Hematopoietic multipotent progenitor cell (in vitro differentiated cells): ENCODE results near the gene PPIF.

DNA sequence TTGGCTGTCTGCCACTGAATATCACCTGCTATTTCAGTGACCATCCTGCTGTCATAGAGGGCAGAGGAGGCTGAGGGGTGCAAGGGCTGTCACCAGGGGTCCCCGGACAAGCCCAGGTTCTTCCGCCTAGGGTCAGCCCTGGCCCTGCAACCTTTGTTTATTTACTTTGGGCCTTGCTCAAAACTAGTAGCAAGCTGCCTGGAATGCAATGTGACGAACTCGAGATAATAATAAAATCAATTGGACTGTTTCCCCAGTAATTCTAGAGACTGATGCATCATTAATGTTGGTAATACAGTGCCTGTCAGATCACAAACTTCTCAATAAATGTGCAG lies 28.5 kb downstream of the ZMIZ1 start:
- CAGE, long polyA plus RNA, result no peak

DNA sequence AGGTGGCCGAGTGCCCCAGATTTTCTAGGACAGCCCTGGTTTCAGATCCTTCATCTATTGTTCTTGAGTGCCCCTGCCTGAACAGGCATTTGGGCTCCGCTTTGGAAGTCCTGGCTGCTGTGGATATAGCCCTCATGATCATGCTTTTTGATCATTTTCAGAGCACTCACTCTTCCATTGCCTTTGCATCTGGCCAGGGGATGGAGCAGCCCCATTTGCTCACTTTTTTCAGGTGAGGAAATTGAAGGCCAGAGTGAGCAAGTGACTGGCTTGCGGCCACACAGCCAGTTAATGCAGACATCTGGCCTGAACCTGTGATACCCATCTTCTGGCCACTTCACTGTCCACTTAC lies 38.1 kb downstream of the ZMIZ1 start:
- CAGE, long polyA plus RNA, result no peak

DNA sequence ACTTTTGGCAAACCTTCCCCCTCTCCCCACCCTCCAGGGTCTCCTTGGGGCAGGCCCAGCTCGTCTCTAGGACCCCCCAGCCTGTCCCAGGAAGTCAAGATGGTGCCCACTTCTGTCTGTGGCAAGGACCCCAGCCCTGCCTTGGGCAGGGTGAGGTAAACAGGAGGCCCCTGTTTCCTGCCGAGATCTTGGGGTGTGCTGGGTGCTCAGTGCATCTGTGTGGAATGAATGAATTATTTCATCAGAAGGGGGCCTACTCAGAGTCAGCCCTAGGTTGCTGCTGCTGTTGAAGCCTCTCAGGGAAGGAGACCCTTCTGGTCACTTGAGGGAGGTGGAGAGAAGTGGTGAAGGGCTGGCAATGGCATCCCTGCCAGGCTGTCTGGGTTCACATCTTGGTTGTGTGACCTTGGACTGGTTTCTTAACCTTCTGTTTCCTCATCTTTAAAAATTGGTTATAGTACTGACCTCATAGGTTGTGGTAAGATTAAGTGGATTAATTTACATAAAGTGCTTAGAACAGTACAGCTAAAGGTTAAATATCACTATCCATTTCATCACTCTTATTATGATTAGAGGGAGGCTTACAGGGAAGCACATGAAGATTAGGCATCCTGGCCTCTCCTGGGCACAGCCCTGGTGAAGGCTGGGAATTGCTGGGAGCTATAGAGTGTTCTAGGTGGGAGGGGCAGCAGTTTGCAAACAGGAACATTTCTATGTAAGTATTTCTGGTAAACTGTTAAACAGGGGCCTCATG lies 67.7 kb downstream of the ZMIZ1 start:
- CAGE, long polyA plus RNA, result no peak

- CAGE, long polyA plus RNA, result no peak
Observed at GRCh38 chr10:79196930-79197872, 128.4 kb downstream of the ZMIZ1 start.

DNA sequence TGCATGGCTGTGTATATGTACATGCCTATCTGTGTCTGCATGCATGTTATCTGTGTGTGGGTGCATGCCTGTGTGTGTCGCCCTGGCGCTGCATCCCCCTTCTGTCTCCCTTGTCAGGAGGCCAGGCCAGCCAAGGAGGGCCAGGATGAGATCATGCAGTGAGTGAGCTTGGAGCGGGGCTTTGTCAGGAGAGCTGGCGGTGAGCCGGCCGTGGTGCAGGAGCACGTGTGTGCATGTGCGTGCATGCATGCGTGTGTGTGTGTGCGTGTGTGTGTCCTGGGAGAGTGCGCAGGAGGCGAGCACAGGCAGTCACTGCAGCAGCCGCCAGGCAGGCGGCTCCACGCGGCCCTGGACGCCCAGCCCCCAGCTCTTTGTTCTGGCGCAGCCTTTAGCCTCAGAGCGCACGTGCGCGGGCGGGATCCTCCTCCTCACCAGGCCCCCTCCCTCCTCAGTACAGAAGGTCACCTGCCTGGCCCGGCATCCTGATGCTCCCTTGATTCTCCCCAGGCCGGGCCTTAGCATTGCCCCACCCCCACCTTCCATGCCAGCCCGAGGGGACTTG lies 126.2 kb upstream of the PPIF start:
- CAGE, long polyA plus RNA, result no peak

DNA sequence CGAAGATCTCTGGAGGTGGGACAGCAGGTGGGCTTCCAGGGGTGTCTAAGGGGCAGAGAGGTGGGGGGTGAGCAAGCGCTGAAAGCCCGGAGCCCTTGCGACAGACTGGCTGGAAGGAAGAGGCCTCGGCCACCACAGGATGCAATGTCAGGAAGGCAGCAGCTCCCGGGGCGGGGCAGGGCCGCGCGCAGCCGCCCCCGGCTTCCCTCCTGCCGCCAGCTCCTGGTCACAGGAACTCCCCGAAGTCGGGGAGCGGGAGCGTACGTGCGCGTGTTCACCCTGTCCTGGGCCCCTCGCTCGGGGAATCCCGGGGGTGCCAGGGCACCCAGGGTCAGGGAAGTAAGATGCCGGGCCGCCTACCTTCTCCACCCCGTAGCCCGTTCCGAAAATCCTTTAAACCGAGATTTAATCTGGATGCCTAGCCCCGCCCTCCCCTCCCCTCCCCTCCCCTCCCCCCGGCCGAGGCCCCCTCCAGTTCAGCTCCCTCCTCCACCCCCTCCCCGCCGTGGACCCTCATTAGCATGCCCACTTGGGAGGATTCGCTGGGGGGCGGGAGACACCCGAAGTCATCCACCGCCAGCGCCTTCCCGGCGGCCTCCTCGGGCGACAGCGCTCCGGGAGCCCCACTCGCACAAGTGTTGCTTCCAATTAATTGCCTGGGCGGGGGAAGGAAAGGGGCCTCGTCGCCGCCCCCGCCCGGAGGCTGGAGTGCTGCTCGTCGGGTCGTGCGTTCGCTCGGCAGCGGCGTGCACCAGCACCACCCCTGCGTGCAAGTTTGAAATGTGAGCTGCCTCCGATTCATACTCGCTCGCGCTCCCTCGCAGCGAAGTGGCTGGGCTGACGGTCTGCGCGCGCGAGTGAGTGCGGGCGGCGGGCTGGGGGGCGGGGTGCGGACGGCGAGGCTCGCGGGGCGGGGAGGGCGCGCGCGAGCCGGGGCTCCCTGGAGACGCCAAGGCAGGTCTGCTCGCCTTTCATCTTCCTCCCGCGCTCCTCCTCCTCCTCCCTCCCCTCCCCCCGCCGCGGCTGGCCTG lies 104.8 kb upstream of the PPIF start:
- CAGE, long polyA plus RNA, result no peak

DNA sequence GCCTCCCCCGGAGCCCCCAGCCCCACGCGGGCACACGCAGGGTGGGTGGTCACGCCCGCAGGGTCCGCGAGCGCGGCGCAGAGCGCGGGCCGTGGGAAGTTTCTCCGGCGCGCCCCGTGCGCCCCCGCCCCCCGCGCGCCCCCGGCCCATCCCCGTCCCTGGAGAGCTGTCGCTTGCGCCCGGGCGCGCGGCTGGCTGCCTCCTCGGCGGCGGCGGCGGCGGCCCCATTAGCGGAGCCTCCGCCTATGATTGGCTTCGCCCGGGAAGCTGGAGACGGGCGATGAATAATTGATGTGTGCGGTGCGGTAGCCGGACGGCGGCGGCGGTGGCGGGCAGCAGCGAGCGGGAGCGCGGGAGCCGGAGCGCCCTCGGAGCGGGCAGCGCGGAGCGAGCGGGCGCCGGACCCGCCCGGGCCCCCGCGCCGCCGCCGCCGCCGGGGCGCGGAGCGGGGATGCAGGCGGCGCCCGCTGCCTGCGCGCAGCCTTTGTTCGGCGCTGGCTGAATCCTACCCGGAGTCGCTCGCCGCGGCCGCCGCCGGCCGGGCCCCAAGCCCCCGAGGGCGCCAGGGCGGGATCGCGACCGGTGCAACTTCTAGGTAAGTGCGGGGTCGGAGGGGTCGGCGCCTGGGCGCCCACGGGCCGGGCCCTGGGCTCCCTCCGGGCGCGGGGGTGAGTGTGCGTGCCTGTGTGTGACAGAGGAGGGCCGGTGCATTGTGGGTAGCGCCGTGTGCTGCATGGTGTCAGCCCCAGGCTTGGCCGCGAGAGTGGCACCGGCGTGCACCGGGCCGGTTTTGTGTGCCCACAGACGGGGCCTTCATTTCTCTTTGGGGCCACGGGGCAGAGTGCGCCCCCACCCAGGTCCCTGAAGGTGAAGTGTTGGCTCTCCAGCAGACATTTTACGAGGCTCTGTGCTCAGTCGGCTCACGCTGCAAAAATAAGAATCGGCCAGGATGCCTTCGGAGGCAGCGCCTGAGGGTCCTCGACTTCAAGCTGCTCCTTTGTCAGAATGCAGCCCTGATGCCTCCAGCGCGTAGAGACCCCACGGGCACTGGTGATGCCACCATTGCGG lies 103.8 kb upstream of the PPIF start:
- CAGE, long polyA plus RNA, result no peak

DNA sequence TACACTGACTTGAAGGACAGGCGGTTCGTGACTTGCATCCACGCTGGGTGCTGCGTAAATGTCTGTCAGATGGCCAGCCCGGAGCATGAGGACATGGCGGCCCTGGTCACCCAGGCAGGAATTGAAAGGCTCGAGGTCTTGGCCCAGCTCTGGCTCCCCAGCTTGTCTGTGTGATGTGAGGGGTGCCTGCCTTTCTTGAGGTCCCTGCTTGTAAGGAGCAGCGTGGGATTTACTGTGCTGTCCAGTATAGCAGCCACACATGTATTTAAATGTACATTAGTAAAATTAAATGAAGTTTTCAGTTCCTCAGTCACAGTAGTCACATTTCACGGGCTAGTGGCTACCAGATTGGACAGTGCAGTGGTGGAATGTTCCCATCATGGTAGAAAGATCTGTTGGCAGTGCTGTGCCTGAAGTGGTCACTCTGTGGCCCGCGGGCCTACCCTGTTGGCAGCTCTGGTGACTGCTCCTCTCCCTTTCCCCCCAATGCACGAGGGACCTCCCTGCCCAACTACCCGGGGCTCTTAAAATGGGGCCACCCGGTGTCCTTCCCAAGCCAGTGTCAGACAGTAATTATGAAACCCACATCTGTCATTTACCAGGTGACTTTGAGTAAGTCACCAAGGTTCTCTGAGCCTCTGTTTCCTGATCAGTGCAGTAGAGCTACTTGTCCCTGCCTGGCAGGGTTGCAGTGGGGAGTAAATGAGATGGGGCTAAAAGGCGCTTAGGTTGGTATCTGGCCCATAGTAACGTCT lies 97.8 kb upstream of the PPIF start:
- CAGE, long polyA plus RNA, result no peak

DNA sequence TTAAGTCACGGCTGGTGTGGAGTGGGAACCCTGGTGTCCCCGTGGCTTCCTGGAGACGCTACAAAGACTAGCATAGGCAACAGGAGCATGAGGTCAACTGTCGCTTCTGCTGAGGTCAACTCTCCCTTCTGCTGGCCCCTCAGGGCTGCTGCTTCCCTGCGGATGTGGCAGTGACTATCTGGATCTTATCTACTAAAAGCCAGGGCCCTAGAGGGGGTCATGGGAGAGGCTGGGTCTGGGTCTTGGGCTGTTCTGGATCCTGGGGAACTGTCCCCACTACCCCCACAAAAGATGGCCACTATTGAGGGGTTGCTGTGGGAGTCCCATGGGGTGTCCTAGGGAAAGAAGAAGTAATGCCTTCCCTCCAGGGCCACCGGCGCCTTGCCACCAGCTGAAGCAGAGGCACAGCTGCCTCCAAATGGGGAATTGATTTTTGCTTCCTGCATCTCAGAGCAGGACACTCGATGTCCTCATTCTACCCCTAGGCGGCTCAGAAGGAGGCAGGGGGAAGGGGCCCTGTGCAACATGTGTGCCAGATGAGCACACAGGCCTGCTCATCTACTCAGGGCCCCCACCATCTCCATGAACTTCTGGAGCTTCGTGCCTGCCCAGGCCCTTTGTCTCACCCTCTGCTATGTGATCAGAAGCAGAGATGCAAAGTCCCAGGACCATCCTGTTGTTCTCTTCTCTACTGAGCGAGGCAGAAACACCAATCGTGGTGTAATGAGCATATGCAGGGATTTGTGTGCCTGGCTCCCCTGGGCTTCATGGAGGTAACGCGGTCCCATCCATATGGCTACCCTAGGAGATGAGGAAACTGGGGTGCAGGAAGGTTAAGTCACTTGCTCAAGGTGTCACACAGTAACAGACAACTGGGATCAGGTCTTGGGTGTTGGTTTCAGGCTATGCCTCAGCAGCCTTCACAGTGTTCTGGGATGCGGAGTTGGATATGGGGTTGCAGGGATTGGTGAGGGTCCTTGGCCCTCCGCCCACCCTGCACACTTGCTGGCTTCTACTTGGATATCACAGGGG lies 76.4 kb upstream of the PPIF start:
- CAGE, long polyA plus RNA, result no peak

GRCh38 chr10:79286117-79287059 lies 60.9 kb upstream of the PPIF start:
- CAGE, long polyA plus RNA, result no peak

DNA sequence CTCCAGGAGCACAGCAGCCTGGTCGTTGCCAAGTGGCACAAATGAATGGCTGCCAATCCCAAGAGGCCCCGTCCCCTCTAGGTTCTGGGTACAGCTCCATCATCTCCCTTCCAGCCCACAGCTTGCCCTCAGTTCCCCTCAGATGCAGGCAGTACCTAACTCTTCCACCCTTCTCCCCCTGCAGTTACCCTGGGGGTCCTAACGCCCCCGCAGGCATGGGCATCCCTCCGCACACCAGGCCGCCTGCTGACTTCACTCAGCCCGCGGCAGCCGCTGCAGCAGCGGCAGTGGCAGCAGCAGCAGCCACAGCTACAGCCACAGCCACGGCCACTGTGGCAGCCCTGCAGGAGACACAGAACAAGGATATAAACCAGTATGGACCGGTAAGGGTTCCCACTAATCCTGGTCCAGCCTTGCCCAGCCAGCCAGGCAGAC lies 55.3 kb upstream of the PPIF start:
- CAGE, long polyA plus RNA, result no peak

DNA sequence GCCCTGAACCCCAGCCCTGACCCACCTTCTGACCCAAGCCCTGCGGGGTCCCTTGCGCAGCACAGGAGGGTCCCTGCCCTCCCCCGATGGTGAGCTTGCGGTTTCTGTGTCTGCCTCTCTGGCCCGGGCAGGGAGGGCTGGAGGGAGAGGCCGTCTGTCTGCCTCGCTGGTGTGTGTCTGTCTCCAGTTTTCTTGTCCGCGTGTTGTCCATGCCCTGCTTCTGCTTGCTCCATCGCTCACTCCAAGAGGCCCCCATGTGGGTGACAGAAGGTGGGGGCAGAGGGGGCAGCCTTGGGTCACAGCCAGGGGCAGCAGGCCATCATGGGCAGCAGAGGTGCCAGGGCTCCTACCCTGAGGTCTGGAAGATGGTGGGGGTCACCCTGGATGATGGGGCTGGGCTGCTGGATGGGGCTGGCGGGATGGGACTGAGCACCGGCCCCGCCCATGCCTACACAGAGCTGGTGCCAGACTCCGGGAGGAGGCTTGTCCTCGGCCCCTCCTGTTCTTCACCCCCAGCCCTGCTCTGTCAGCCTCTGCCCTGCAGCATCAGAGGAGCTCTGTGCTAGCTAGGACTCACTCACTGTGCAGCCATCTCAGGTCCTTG lies 35.8 kb upstream of the PPIF start:
- CAGE, long polyA plus RNA, result no peak

DNA sequence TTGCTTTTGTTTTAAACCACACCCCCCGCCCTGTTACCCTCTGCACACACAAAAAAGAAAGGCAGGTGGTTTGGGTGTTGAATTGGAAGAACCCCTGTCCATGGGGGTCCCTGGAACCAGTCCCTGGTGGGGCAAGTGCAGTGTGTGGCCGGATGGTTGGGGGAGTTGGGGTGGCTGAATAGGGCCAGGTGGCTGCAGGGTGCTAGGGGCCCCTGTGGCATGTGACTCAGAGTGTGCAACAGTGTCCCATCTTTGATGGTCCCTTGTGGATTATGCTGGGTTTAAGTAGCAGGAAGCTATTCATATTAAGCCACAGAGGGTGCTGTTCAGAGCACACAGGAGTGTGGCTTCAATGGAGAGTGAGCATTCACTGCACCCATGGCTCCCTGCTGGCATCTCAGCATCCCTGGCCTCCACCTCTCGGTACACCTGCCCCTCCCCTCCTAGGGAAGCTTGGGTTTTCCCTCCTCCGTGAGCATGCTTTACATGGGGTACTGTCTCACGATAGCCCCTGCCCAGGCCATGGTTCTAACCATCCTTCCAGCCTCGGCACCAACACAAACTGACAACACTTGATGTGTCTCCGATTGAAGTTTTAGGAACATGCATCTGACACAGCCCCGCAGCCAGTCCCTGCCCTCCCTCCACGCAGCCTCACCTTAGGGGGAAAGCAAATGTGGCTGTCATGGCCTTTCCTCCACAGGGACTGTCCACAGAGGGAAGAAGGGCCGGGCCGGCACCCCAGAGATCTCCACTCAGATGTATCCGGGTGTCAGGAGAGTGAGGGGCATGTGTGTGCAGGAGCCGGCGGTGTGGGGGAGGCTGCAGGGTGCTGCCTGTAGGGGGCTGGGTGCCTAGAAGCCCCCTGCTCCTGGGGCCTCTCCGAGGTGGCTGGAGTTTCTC lies 30.4 kb upstream of the PPIF start:
- CAGE, long polyA plus RNA, result no peak

- CAGE, long polyA plus RNA, result no peak
Observed at GRCh38 chr10:79323188-79323992, 23.9 kb upstream of the PPIF start.

GRCh38 chr10:79346988-79347797 lies at the start of gene PPIF:
TSS of gene PPIF (plus strand) at chr10:79347469.
- CAGE, long polyA plus RNA, result no peak

DNA sequence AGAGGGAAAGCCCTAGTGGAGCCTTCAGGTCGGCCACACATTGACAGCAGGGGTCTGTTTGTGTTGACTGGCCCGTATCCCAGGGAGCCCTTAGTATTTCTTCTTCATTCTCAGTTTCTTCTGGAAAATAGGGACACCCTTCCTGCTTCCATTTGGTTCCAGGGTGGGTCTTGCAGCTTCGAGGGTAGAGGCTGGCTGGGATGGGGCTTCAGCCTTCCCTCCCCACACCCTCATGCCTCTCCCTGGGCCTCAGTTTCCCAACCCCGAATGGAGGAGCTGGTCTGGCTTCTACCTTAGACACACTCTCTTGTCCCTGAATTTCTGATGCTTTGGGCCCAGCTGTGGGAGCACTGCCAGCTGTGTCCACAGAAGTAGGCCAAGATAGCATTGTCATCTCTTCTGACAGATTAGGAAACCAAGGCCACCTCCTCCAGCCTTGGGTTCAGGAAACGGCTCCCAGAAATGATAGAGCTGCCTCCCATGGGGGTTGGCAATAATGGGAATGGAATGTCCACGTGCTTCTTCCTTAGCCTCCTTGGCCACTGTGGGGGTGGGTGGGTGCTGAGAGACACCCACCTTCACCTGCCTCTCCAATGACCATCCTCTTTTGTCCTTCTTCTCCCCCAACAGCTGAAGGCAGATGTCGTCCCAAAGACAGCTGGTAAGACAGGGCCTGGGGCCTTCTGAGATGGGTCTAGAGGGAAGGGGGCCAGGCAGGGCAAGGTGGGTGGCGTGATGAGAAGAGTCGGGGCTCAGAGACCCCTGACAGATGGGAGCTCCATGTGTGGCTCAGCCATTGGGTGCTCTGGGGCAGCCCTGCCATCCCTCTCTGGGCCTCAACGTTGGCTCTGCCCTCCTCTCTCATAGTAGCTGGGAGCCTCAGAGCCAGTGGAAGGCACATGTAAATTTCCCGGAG lies 1.4 kb downstream of the PPIF start:
- CAGE, long polyA plus RNA, result no peak

- CAGE, long polyA plus RNA, result no peak
Observed at GRCh38 chr10:79355248-79355973, 8.1 kb downstream of the PPIF start.

GRCh38 chr10:79747881-79748880 lies 45.2 kb downstream of the NUTM2B start:
- CAGE, long polyA plus RNA, result no peak

- CAGE, long polyA plus RNA, result no peak
Observed at GRCh38 chr10:79947827-79948415, 984 bp downstream of the SFTPD start.

GRCh38 chr10:80147789-80148315 lies 15.3 kb downstream of the PLAC9 start:
- CAGE, long polyA plus RNA, result no peak